HT1080 (cell line): ENCODE results near the genes RASGRP1 and CCDC9B.

DNA sequence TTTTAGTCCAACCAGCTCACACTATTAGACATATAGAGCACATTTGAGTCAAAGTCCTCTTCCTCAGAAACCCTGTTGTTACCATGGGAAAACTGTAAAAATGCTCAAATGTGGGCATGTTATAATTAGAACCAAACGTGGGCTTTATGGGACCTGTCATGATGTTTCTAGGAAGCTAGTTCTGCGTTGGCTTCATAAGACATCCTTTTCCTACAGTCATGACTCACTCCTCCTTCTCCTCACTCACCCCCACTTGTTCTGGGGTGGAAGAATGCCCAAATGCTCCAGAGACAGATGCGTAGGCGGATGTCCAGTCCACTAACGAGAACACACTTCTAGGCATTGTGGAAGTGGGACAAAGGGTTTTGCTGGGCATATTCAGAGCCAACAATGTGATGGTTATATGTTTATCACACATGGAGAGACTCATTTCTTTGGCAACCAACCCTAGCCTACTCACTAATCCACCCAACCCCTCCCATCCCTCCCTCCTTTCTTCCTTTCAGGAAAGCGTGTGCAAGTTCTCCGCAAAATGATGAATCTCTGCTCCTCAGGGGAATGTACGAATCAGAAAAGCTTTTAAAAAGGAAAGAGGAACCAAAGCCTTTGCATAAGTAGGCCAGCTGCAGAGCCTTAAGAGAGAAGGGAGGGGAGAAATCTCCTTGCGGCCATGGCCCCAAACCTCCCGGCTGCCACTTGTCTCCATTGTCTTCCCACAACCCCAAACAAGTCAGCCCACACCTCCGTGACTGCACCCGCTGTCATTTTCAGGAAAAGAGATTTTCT lies 123.0 kb upstream of the SPRED1 start:
RAMPAGE:
- cytosol, long total RNA, result no peak
- long total RNA, result no peak
- nucleus, long total RNA, result no peak

RAMPAGE:
- cytosol, long total RNA, result no peak
- long total RNA, result no peak
- nucleus, long total RNA, result no peak
Observed at GRCh38 chr15:38216823-38217325, 35.8 kb upstream of the SPRED1 start.

DNA sequence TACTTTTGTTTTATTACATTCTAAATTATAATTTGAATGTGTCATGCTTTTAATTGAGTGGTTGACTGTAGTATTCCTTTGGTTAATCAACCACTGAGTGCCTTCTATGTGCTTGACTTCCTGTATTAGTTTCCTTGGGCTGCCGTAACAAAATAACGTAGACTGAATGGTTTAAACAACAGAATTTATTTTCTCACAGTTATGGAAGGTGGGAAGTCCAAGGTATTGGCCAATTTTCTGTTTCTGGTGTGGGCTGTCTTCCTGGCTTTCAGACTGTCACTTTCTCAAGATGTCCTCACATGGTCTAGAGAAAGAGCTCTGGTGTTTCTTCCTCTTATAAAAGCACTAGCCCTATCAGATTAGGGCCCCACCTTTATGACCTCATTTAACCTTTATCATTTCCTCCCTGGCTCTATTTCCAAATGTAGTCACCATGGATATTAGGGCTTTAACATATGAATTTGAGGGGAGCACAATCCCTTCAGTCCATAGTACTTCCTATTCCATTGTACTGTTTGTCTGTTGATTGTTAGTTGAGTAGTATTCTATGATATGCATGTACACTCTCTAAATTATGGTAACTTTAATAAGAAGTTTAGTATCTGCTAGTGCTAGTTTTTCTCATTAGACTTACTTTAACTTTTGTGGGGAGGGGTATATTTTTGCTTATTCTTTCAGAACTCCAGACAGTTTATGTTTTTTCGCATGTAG lies 54.7 kb downstream of the SPRED1 start:
RAMPAGE:
- cytosol, long total RNA, result no peak
- long total RNA, result no peak
- nucleus, long total RNA, result no peak

DNA sequence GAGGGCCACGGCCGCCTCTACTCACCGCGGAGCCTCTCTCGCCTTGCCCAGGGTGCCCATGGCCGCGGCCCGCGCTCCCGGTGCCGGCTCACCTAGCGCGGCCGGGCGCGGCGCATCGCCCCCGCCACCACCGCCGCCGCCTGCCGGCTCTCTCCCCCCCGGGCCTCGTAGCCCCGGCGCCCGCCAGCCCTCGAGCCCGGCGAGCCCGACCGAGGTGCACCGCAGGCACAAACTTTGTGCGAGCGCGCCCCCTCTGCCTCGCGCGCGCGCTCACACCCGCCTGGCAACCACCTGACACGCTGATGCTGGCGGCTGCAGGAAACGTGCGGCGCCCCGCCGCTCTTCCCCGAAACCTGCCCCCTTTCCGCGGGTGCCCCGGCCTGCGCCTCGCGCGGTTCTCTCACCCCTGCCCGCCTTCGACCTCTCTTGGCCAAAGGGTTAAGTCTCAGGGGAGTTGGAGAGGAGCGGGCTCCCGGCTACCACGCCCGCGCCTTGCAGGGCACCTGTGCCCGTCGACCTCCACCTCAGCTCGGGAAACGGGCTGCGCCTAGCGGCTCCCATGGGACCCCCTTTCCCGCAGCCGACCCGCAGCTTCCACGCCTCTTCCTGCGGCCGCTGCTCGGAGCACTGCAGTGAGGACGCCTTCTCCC lies at the start of gene RASGRP1:
Gene RASGRP1, minus strand, starts transcription at position 246 of the 650 bp plus-strand sequence.
RAMPAGE:
- cytosol, long total RNA, result no peak
- long total RNA, result no peak
- nucleus, long total RNA, result no peak

GRCh38 chr15:38672891-38673724 lies 108.5 kb upstream of the RASGRP1 start:
RAMPAGE:
- cytosol, long total RNA, result no peak
- long total RNA, result no peak
- nucleus, long total RNA, result no peak

GRCh38 chr15:38820264-38820483 lies 255.6 kb upstream of the RASGRP1 start:
RAMPAGE:
- cytosol, long total RNA, result no peak
- long total RNA, result no peak
- nucleus, long total RNA, result no peak

DNA sequence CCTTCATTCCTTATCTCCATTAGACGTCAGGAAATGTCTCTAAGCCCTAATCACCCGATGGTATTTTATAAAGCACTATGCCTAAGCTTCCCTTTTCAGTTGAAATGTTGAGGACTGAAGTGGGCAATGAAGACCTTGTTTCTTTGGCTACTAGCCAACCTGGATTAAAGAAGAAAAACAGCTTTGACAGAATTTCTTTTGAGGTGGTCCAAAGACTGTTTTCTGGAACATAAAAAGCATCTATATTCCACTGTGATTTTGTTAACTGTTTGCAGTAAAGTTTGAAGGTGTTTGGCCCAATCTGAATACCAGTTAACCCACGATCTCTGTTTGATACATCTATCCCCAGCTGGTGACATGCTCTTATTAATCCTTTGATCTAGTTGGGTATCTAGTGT lies 263.8 kb upstream of the RASGRP1 start:
RAMPAGE:
- cytosol, long total RNA, result no peak
- long total RNA, result no peak
- nucleus, long total RNA, result no peak

GRCh38 chr15:39458561-39458997 lies 122.3 kb upstream of the THBS1 start:
RAMPAGE:
- cytosol, long total RNA, result no peak
- long total RNA, result no peak
- nucleus, long total RNA, result no peak

DNA sequence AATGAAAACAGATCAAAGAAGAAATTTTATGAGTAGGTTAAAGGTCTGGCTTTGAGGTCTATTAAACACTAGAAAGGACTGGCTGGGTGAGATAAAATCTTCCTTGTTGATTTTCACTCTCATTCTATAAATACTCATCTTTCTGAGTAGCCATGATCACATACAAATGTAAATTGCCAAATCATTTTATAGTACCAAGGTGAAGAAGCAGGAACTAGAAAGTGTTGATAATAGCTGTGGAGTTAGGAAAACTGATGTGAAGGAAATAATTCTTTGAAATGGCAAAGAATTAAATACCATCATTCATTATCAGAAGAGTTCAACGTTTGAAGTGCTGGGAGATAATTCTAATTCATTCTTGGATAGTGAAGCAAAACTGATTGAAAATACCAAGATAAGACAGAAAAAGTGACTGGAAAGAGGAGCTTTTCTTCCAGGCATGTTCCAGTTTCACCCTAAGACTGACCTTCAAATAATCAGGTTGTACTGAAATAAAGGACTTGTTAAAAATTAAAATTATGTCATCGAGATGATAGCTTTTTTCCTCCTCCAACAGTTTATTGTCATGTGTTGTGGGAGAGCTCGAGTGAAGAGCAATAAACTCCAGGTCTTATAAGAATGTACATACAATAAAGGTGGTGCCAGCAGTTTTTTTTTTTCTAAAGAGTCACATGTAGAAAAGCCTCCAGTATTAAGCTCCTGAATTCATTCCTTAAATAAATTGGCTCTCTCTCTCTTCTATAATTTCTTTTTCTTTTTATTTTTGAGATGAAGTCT lies 17.5 kb downstream of the THBS1 start:
RAMPAGE:
- cytosol, long total RNA, result no peak
- long total RNA, result no peak
- nucleus, long total RNA, result no peak

DNA sequence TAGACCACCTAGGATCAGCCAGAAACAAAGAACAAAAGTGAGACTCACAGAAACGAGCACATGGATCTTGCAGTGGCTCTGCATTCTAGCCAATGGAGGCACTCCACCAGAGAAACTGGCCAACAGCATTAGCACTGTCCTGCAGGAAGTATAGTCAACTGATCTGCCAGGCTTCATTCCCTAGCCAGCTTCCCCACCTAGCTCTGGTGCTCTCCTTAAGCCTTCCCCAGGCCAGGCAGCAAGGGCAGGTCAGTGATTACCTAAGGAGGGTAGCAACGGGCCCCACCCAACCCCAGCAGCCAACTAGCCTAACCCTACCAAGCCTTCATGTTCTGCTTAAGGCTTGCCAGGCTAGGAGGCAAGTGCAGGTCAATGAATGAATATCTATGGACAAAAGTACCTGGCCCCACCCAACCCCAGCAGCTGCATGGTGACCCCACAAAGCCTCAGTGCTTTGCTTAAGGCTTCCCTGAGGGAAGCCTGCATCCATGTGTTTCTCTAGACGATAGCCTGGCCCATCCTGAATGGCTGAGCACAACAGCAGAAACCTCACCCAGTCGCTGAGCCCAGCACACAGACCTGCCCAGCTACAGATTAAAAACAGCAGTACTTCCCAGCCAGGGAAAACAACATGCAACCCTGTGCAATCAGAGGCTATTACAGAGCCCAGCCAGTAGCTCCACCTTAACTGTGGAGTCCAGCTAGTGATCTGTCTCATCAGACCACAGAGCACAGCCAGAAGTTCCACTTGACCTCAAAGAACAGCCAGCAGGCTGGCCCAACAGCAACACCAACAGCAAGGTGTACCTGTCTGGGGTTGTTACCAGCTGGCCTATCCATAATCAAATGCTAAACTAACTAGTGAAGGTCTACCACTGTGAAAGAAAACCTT lies 28.5 kb downstream of the THBS1 start:
RAMPAGE:
- cytosol, long total RNA, result no peak
- long total RNA, result no peak
- nucleus, long total RNA, result no peak

DNA sequence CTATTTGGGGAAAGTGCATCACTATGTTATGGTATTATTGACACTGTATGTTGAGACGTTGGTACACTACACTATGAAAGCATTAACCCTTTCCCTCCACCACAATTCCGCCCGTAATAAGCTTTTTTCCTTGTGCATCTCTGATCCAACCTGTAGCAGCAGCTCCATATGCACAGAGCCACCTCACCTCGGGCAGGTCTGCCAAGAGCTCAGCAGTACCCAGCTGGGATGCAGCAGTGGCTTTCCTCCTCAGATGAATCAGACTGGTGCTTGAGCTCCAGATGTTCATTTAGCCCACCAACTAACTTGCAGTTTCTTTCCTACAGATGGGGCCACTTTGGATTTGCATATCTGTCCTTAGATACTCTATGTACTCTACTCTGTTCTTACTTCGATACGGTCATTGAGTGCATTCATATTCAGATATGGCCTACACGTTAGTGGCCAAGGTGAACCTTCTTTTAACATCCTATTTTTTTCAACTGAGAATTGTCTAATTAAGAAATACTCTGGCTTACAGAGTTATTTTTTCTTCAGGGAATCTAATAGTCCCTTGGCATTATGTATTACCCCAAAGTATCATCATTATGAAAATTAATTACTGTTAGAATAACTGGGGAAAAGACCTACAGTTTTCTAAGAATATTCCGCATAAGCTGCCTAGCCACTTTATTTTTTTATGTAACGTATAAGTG lies 14.9 kb upstream of the FSIP1 start:
RAMPAGE:
- cytosol, long total RNA, result no peak
- long total RNA, result no peak
- nucleus, long total RNA, result no peak

GRCh38 chr15:40048335-40048872 lies 9.4 kb upstream of the SRP14 start:
RAMPAGE:
- cytosol, long total RNA, result no peak
- long total RNA, result no peak
- nucleus, long total RNA, result no peak

DNA sequence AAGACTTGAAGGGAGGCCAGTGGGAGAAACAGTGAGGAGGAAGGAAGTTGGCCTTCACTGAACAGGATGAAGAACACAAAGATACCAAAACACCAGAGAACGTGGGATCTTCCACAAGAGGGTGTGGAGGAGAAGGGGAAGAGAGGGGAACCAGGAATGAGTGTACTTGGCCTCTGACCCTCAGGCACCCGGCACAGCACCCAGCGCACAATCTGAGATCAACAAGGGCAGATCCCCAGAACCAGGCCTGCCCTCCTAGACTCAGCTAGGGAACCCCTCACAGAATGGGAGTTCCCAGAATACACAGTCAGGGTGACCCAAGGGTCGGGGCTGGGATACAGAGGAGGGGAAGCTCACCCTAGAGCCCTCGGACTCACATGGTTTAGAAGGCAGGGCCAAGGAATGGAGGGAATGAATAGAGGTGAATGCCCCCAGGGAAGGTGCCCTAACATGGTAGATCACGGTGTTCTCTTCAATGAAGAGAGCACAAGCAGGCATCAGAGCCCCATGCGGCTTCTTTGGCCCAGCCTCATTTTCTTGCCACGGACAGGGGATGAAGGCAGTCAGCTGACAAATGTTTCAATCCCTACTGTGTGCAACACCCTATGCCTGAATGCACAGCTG lies 13.2 kb downstream of the BMF start:
RAMPAGE:
- cytosol, long total RNA, result no peak
- long total RNA, result no peak
- nucleus, long total RNA, result no peak

RAMPAGE:
- cytosol, long total RNA, result no peak
- long total RNA, result no peak
- nucleus, long total RNA, result no peak
Observed at GRCh38 chr15:40102944-40103776, 5.5 kb downstream of the BMF start.

DNA sequence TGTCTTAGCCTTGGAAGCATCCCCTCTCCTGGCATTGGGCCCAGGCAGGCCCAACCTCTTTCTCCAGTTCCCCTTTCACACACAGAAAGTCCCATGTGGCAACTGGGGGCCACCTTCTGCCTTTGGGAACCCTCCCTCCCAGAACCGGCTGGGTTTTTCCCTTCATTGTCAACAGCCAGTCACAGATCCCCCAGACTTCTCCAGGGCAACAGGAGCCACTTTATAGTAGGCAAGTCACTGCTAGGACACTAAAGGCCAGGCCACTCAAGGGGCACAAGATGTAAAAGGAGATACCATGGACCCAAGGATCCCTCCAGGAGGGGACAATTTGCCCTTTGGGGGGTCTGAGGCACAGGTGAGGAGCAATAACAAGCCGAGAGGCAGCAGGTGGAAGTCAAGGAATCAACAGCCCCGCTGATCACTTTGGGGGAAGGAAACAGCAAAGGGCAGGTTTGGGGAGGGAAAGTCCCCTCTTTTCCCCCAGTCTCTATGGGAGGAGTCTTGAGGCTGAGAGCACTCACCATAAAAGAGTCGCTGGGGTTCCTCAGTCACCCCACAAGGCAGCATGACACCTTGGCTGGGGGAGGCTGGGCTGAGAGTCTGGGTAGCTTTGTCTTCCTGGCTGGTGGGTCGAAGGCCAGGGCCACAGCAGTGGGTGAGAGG lies 3.3 kb downstream of the BMF start:
RAMPAGE:
- cytosol, long total RNA, result no peak
- long total RNA, result no peak
- nucleus, long total RNA, result no peak

GRCh38 chr15:40249121-40249635 lies 10.3 kb downstream of the PAK6 start:
RAMPAGE:
- cytosol, long total RNA, result no peak
- long total RNA, result no peak
- nucleus, long total RNA, result no peak

DNA sequence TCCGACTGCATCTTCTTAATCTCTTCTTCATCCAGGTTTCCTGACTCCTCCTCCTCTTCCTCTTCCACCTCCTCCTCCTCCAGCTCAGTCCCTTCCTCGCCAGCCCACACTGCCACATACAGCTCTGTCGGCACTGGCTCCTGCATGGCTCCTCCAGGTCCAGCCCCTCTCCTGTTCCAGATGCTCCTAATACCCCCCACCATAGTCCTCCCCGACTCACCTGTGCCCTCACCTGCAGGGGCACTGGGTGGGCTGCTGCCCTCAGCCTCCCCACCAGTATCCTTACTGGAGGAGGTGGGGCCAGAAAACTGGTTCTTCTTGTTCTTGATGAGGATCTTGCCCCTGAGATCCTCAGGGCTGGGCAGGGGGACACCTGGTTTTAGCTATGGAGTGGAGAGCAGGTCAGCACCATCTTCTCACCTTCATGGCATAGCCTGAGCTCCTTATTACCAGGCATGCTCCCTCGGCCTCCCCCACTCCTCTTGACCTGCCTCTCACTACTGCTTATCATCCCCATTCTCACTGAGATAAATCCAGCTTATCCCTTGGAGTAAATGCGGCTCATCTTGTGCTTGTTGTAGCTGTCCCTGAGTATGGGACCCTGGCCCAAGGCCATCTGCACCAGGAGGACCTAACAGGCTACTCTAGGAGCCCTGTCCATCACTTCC lies 11.1 kb downstream of the PLCB2 start:
RAMPAGE:
- cytosol, long total RNA, result no peak
- long total RNA, result no peak
- nucleus, long total RNA, result no peak

GRCh38 chr15:40339707-40340523 lies 824 bp downstream of the CCDC9B start:
RAMPAGE:
- cytosol, long total RNA, result no peak
- long total RNA, result no peak
- nucleus, long total RNA, result no peak

RAMPAGE:
- cytosol, long total RNA, result start-site peak on the minus strand at chr15:40340909-40340936, 29 and 69 reads in 2 replicates
- long total RNA, result no peak
- nucleus, long total RNA, result no peak
Observed at GRCh38 chr15:40340524-40341172, at the start of gene CCDC9B. CCDC9B (minus strand) TSS chr15:40340939.

GRCh38 chr15:40343368-40344073 lies 2.8 kb upstream of the CCDC9B start:
RAMPAGE:
- cytosol, long total RNA, result no peak
- long total RNA, result no peak
- nucleus, long total RNA, result no peak